Gastrocnemius medialis (tissue), 3 donors: ENCODE data around the genes MORN2, TMEM178A and THUMPD2.

DNA sequence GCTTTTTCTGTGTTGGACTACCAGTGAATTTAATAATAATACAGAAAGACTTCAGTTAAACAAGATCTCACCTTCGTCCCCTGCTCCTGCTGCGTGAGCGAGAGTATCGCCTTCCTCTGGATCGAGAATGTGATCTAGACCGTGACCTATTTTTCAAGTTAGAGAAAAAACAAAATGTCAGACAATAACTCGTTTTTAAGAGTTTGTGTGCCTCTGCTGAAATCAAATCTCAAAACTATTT is 2.7 kb downstream of the SRSF7 start:
- PRO-cap = no peak
- RAMPAGE, long total RNA, 3 experiments = no peak in any of the 3 experiments

DNA sequence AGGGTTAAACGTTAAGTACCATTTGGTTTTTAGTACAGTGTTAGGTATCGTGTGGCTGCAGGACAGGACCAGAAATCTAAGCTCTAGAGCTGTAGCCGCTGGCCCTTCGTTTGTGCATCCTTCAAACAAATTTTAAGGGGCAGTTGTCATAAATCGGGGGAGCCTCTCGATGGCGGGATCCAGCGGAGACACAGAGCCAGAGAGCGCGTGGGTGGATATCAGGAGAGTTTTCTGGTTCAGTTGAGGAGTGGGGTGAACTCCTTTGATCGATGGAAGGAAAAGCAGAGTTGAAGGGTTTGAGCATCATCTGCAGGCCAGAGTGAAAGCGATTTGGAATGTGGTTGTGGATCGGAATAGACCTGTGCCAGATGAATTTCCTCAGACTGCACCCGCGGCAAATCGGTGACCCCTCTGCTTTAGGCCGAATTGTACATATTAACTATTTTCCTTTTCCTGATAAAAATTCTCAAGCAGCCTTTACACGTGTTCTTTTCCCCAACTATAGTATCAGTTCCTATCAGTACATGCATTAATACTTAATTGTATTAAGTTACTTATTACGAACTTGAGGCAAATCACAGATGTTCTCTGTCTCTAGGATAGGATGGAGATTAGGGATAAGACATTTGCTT is 406 bp downstream of the GEMIN6 start:
- PRO-cap = no peak
- RAMPAGE, long total RNA, 3 experiments = no peak in any of the 3 experiments

DNA sequence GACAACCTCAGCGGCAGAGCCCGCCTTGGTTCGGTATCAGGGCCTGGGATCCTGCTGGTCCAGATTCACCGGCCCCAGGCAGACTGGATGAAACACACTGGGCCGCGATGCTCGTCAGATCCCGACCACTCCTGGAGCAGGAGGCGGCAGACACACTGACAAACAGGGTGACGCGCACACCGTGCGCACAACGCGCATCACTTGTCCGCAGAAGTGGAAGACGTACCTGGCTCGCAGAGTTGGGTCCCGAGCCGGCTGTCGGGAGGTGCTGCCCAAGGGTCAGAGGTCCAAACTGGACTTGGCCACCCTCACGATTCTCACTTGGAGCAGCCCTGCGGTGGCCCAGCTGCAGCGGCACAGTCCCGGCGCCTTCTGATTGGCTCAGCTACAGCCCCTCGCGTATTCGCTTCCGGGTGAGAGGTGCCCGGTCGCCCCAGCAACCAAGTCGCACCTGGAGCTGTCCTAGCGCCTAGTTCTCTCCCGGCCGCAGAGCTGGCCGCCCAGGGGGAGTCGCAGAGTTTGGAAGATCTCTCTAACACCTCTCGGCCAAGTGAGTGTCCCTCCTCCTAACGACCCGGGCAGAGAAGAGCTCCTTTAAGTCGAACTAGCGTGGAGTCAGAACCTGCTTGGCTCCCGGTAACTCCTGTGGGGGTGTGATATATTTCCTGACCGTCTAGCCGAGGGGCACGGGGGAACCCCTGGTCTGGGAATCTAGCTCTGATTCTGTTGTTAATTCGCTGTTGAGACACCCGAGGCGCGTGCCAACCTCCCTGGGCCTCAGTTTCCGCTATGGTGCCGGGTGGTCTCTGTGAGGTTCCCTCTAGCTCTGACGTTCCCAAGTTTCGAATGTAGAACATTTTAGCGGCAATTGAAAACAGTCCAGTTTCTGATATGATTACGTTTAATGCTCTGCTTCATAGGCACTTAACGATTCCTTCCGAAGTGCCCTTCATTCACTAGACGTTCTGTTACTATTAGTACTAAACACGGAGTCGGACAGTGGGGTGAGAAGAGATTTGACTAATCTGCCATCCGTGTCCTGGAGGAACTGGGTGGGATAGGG is at the start of gene MORN2:
Gene MORN2 (plus strand): TSS at position 416 of the 1,063 bp plus-strand sequence.
- PRO-cap = bidirectional peak, plus-strand start at position 472 of the sequence, minus-strand start at position 374 of the sequence
- RAMPAGE, long total RNA, 3 experiments = start-site peak on the plus strand in 3 of 3 experiments, centred at positions 449 to 456 of the sequence, 93 to 169 reads per replicate; start-site peak on the minus strand in 3 of 3 experiments, centred at positions 342 to 366 of the sequence, 16 to 55 reads per replicate

GRCh38 chr2:39108668-39109024 is 12.2 kb downstream of the SOS1 start:
- PRO-cap = no peak
- RAMPAGE, long total RNA, 3 experiments = no peak in any of the 3 experiments

GRCh38 chr2:39229996-39230195 is 109.0 kb upstream of the SOS1 start:
- PRO-cap = no peak
- RAMPAGE, long total RNA, 3 experiments = no peak in any of the 3 experiments

- PRO-cap = no peak
- RAMPAGE, long total RNA, 3 experiments = no peak in any of the 3 experiments
These were observed 67.4 kb upstream of the MAP4K3 start for GRCh38 chr2:39504084-39505254.

DNA sequence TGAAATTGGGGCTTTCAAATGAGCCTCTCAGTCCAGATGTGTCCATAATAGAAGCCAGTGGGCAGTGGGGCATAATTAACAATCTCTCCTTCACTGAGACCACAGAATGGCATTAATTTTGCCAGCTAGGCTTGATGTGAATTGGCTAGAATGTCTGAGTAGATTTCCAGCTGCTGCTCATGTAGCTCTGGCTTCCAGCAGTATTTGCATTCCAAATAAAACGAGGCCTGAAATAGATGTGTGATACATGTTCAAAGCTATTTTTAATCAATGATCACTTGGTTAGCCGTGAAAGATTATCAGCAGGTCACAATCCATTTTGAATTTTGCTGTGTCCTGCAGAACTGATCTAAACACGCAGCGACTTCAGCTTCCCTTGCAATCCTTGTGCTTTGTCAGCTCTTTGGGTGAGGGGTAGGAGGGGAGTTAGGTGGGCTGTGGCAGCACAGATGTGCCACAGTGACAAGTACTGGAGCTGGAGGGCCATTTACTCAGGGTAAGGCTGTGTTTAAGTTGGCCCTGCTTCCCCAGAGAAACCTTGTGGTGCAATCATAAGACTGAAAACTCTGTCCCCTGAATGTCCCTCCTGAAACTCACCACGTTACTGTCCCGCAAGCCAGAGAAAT is 56.9 kb upstream of the TMEM178A start:
- PRO-cap = no peak
- RAMPAGE, long total RNA, 3 experiments = no peak in any of the 3 experiments

DNA sequence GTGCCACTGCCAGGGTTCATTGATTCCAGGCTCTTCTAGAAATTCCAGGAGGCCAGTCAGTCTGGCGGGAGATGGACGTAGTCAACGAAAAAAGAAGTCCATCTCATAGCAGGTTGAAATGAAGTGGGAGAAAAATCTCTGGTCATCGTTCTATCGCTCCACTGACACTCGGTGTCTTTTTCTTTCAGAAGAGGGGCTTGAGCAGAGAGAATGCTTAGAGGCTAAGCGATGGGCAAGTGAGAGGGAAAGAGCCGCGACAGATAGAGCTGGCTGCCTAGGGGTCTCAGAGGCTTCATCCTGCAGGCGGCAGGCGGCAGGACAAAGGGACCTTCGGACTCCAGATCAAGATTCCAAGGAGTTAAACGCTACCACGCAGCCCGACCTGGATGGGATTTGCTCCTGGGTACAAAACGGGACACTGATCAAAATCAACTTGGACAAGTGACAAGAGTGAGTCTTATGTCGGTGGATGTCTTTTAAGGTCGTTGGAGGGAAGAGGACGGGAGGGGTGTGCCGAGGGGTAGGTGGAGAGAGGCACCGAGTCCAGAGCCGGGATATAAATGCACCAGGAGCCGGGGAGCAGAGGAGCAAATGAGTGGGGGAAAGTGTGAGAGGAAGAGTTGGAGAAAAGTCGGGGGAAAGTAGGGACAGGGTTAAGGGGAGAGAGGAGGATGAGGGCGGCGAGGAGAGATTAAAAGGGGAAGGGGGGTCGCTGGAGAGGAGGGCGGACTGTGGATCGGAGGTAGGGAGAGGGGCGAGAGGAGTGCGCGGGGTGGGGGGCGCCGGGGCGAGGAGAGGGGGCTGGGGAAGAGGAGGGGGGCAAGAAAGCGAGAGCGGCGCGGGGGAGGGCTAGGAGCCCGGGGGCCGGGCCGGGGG is 580 bp upstream of the TMEM178A start:
- PRO-cap = no peak
- RAMPAGE, long total RNA, 3 experiments = no peak in any of the 3 experiments

GRCh38 chr2:39665775-39666688 is at the start of gene TMEM178A:
TMEM178A (plus strand) TSS chr2:39665917.
- PRO-cap = no peak
- RAMPAGE, long total RNA, 3 experiments = no peak in any of the 3 experiments

- PRO-cap = no peak
- RAMPAGE, long total RNA, 3 experiments = no peak in any of the 3 experiments
These were observed 41.4 kb downstream of the THUMPD2 start for GRCh38 chr2:39737600-39738208.

DNA sequence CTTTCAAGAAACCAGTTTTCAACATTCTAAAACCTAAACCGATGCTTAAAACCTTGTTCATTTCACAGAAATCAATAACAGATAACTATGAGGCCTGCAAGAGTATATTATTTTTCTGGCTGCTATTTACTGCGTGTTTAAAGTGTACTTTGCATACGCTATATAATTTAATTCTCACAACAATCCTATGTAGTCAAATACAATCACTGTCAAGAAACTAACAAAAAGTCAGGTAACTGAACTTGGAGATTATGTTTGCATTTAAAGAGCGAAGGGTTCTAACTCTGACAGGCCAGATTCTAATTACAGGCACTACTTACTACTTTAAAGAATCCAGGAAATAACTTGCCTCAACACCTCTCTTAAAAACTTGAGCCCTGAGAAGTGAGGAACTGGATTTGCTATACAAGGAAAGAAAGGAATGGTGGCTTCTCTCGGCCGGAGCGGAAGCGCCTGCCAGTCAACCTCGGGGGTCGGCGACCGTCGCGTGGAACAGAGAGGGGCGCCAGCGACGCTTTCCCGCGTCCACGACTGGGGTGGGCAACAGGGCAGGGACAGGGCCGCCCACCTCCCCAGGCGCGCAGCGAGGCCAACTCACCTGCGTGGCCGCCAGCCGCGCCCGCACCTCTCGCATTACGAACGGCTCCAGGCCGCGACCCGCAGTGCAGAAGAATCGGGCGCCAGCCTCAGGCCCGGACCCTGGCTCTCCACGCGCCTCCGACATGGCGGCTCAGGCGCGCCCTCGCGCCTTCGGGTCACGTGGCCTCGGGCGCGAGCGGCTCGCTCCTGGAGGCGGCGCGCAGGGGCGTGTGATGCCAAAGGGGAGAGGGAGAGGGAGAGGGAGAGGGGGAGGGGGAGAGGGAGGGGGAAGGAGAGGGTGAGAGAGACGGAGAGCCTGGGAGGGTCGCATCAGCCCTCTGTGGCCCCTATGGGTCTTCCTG is at the start of gene THUMPD2:
Gene THUMPD2 (minus strand): TSS at position 743 of the 941 bp plus-strand sequence.
- PRO-cap = unidirectional peak, minus-strand start at position 743 of the sequence
- RAMPAGE, long total RNA, 3 experiments = start-site peak on the minus strand in 3 of 3 experiments, centred at positions 724 to 726 of the sequence, 56 to 143 reads per replicate

DNA sequence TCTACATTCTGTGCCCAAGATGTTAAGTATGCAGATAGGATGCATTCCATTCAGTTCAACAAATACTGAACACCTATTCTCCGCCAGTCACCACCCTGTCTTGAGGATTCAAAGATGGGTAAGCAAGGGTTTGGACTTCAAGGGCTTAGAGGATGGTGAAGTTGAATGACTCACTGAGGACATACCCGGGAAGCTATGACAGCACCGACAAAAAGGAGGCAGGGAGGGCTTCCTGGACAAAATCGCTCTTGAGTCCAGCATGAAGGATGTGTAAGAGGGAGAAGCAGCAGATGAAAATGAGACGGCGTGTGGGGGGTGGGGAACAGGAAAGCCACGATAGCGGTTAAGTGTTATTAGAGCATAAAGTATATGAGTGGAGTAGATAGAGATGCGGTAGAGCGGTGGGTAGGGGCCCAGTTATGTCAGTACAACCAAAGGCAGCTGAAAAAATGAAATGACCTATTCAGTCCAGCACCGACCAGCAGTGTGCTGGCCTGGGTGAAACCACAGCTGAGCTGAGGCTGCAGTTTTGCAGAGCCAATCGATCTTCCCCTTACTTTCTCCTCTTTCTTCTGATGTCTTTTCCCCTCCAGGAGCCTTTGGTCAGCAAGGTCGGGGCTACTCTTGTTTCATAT is 1.8 kb upstream of the THUMPD2 start:
- PRO-cap = no peak
- RAMPAGE, long total RNA, 3 experiments = no peak in any of the 3 experiments

GRCh38 chr2:40364534-40364956 is 87.3 kb downstream of the SLC8A1 start:
- PRO-cap = no peak
- RAMPAGE, long total RNA, 3 experiments = no peak in any of the 3 experiments

DNA sequence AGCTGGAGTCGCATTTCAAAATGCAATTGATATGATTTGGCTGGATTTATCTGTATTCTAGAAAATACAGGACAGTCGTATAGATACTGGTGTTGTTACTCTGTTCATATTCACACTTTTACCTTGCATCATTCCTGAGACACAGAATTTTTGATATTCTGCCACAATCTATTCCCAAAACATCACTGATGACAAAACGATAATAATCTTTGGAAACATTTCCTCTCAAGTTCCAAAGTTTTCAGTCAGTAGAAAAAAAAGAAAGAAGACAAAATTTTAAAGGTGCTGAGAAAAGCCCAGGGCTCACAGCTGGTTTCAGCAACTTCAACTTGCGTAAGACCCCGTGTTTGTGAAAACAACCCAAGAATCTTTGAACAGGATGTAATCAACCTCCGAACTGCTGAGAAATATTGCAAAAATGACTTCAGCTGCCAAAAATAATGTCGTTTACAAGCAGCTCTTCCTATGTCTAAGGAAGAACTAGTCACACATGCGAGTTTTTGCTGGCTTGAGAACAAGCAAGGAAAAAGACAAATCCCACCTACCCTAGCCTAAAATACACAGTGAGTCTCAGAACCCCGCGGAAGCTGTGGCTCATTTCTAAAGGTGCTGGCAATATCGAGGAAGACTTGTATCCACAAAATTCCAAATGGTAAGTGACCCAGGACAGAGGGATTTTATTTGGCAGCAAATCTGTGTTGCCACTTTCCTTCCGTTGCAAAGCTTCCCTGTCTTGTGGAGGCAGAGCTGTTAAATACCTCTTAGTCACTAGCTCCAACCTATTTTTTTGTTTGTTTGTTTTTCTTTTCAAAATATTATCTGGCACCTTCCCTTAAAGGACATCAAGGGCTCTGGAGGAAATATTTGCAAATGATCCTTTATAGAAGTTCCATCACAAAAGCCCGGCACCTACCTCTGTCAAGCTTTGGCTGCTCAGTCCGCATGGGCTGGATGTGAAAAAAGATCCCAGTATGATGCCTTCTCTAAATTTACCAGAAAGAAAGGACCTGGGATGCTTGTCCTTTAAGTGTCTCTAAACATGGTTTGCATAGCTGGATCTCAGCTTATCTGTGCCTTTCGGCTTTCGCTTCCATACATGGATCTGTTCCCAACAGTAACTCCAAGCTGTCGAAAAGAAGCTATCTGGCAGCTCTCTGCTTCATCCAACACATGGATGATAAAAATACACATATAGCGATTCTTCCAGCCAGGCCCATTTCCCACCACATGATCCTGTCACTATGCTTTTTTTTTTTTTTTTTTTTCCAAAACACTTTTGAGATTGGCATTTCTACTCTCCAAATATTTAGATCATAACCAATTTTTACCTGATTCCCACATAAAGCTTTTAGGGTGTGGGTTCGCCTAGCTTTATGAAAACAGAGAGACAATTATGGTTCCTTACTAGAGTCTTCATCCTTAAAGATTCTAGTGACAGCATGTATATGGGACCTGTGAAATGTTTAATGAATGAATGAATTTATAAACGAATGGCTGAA is 60.1 kb upstream of the SLC8A1 start:
- PRO-cap = unidirectional peak, plus-strand start at position 561 of the sequence
- RAMPAGE, long total RNA, 3 experiments = start-site peak on the plus strand in 1 of 3 experiments, centred at position 535 of the sequence, 32 reads per replicate

DNA sequence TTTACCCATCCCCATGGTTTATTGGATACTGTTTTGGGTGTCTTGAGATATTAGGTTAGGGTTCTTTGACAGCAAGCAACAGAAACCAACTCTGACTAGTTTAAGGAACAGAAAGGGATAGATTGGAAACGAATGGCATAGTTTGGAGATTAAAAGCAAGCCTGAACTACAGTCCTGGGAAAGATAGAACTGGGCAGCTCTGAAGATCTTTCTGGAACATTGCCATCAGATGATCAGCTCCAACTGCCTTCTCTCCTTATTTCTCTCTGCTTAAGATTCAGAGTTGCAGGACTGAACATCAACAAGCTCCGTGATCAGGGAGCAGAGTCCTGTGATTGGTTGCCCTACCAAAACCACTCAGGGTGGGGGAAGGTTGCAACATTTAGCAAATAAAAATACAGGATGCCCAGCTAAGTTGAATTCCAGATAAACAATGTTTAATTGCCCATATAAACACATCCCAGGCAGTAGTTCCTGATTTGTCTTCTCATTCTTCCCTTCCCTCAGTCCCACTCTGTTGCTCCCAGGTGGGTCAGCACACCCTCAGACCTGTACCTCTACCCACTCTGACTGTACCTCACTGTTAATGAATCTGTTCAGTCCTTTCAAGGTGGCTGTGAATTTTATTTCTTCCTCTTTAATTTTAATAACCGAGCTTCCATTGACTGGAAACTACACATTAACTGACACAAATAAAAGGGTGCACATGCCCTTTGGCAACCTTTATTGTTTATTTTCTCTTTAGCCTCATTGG is 167.3 kb upstream of the PKDCC start:
- PRO-cap = no peak
- RAMPAGE, long total RNA, 3 experiments = no peak in any of the 3 experiments

DNA sequence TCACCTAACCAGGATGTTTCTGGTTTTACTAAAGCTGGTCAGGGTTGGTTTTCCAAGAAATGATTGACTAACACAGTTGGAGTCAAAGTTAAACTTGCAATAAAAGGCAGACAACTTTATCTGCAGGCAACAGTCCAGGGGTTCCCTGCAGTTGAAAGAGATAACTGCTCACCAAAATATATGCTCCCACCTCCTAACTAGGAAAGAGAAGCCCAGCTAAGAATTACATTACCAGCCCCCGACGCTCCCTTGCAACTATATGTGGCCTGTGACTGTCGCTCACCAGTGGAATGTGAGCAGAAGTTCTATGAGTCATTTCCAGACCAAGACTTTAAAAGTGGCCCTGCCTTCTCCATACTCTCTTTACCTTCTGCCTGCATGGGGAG is 140.0 kb upstream of the PKDCC start:
- PRO-cap = no peak
- RAMPAGE, long total RNA, 3 experiments = no peak in any of the 3 experiments

DNA sequence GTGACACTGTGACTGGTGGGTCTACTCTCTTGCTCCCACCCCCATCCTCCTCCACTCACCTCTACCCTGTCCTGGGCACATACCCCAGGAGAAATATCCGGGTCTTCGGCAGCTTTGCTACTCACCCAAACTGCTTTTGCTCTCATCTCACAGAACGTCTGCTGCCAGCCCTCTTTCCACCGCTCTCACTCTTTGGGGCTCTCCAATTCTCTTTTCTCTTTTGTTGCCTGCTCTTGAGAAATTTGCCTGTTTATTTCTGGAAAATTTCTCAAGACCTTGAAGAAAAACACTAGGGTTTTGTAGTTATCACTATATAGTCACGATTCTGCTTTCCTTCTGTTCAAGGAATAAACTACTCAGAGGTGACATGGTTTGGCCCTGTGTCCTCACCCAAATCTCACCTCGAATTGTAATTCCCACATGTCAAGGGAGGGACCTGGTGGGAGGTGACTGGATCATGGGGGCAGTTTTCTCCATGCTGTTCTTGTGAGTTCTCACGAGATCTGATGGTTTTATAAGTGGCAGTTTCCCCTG is 133.7 kb upstream of the PKDCC start:
- PRO-cap = no peak
- RAMPAGE, long total RNA, 3 experiments = no peak in any of the 3 experiments

DNA sequence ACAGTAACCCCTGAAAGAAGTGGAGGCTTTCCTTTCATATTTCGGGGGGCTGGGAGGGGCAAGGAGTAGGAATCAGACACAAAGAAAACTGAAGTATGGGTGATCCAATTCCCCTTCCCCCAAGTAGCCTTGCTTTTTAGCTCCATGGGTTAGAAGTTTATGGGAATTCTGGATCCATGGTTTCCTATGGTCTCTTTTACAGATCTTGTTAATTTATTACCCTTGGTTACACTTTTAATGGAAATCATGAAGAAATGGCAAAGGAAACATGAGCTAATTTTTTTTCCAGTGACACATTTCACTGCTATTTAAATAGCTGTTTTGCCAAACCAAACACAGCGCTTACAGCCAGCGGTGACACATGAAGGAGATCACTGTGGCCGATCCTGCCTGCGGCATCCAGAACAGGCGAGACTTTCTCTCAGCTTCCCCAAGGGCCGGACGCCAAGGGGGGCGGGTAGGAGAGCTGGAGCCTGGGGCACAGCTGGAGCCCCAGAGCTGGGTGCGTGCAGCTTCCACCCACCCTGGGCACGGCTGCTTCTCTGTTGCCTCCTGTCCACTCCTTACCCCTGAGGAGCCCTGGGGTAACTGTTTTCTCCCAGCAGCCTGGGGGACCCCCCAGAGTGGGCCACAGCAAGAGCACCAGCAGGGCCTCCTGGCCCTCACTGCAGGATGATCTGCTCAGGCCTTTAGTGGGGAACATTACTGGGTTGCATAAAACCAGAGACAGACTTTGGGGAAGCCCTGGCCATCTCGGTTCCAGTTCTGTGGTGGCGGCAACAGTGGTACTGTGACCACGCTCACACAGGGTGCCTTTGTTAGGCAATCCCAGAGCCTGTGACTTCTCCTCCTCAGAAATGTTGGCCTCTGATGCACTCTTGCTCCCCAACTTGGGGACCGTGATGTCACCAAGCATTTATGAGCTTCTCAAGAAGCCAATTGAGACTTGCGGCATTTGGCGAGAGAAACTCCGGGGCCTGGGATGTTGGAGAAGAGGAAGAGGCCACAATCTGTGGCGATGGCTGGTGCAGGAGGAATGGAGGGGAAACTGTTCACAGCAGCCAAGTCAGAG is 81.2 kb upstream of the PKDCC start:
- PRO-cap = no peak
- RAMPAGE, long total RNA, 3 experiments = no peak in any of the 3 experiments

DNA sequence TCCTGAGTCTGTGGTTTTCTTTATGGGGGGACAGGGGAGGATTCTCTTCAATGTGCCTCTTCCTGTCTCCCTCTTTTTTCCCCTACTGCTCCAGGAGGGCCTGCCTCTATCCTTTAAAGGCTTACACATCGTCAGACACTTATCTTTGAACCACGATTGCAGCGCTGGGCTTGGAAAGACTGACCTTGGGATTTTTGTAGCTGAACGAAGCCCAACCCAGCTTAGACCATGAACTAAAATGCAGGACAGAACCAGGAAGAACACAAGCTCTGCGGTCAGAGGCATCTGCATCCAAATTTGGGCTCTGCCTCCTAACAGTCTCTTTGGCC is 7.0 kb upstream of the PKDCC start:
- PRO-cap = no peak
- RAMPAGE, long total RNA, 3 experiments = no peak in any of the 3 experiments

GRCh38 chr2:42141599-42142778 is 27.2 kb upstream of the EML4 start:
- PRO-cap = no peak
- RAMPAGE, long total RNA, 3 experiments = no peak in any of the 3 experiments